Measurements from ENCODE around the gene RNF166.

DNA sequence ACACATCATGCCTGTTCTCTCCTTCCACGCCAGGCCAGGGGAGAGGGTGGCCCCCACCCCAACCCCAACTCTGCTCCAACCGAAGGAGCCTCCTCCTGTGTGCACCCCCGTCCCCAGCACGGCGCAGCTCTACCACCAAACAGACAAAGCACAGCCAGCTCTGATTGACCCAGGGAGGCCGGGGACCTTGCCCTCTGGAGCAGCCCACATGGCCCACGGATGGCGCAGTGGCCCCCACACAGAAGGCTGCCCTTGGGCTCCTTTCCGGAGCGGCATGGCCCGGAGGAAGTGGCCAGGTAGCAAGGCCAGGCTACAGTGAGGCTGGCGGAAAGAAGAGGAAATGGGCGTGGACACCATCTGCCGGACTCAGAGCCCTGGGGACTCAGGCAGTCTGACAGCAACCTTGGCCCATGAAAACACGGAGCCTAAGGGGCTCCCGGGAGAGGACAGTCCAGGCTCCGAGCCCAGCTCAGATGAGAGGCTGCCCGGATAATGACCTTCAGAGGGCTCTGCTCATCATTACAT lies 20.0 kb upstream of the ZC3H18 start:
- PRO-cap, result bidirectional peak, plus-strand start at position 419 of the sequence, minus-strand start at position 317 of the sequence

GRCh38 chr16:88579675-88579943 lies 9.4 kb downstream of the ZC3H18 start:
- PRO-cap, result no peak

DNA sequence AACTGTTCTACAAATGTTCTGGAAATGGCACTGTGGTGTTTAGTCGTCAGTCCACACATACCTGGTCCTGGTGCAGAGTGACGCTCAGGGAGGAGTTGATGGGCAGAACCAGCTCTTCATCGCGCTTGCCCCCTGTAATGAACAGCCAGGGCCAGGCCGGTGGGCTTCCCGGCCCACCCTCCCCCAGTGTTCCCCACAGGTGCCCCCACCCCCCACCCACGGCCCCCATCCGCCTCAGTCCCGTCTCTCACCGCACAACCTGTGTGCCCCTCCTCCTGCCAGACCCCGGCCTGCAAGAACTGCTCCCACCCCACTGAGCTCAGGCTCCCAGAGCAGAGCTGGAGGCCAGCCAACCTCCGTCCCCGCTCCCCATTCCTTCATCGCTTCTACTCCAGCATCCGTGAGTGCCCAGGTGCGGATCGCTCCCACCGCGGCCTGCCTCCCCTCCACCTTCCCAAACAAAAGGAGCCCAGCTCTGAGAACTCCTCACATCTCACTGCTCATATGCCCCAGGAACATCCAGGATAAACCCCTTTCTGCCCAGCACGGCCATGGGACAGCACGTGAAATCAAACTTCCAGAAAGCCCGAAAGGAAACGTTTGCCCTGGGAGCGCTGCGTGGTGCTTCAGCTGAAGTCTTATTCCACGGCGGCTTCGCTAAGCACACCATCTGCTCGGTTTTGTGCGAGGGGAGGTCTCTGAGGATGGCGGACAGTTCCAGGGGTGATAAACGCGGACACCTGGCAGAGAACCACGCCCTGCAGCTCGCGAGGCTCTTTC lies 4.1 kb downstream of the MVD start:
- PRO-cap, result no peak

DNA sequence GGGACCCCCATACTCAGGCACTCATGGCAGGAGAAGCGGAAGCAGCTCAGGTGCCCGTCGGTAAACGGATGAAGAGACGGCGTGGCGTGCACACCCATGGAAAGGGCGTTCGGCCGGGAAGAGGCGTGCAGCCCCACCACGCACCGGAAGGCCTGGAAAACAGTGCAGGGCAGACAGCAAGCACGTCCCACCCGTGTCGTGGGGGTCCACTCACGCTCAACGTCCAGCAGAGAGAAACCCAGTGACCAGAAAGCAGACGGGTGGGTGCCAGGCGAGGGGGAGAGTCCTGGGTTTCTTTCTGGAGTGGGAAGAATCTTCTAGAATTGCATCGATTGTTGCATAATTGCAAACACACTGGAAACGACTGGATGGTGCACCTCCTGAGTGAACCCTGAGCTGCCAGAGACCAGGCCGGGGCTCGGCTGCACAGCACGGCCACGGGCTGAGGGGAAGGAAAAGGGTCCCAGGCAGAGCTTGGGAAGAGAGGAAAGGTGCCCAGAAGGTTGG lies 3.2 kb downstream of the RNF166 start:
- PRO-cap, result no peak

GRCh38 chr16:88704940-88705634 lies 1.1 kb downstream of the RNF166 start:
- PRO-cap, result unidirectional peak, plus-strand start at chr16:88705581

GRCh38 chr16:88705635-88706636 lies at the start of gene RNF166:
TSS of gene RNF166 (minus strand) at chr16:88706408.
- PRO-cap, result bidirectional peak, plus-strand start at chr16:88705995, minus-strand start at chr16:88705910; bidirectional peak, plus-strand start at chr16:88706503, minus-strand start at chr16:88706337

DNA sequence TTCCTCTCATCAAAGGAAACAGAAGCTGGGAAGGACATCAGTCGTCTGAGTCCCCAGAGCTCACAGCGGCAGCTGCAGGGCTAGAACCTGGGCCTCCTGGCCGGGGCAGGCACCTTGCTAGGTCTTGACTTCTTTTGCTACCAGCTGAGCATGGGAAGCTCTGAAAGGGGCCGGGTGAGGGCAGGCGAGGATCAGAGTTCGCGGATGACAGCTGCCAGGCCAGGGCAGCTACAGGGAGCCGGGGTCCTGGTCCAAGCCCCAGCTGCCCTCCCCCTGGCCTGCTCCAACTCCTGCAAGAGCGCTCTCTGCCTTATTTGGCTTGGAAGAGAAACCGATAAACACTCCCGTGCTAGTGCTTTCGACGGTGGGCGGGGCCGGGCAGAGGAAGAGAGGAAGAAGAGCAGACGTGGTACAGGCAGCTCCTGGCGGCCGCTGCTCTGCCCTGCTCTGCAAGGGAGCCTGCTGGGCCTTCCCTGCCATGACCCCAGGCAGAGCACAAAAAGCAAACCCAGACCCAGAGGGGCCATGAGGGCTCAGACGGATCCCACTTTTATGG lies 25.8 kb downstream of the PIEZO1 start:
- PRO-cap, result no peak

DNA sequence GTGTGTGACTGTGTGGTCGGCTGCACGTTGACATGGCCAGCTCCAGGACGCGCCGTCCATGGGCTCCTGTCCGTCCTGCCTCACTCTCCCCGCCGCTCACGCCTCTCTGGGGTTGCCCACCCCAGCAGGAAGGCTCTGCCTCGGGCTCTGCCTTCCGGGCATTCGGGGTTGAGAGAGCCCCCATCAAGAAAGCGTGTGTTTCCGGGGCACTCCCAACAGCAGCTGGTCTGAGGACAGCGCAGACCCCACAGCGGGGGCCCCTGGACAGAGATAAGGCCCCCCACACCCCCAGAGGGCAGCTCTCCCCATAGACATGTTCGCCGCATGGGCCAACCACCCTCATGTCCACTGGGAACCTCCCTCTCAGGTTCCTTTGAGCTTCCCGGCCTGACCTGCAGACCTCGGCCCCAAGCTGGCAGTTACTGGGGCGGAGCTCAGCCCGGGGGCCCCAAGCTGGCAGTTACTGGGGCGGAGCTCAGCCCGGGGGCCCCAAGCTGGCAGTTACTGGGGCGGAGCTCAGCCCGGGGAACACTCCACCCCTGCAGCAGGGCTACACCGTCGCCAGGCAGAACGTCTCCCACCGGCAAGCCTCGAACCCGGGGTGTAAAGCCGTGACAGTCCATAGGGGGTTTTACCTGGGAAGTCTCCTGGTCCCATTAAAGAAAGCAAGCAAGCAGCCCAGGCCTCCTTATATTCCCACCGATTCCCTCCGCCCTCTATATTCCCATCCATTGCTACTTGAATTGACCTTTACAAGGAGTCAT lies 8.5 kb upstream of the PIEZO1 start:
- PRO-cap, result no peak

DNA sequence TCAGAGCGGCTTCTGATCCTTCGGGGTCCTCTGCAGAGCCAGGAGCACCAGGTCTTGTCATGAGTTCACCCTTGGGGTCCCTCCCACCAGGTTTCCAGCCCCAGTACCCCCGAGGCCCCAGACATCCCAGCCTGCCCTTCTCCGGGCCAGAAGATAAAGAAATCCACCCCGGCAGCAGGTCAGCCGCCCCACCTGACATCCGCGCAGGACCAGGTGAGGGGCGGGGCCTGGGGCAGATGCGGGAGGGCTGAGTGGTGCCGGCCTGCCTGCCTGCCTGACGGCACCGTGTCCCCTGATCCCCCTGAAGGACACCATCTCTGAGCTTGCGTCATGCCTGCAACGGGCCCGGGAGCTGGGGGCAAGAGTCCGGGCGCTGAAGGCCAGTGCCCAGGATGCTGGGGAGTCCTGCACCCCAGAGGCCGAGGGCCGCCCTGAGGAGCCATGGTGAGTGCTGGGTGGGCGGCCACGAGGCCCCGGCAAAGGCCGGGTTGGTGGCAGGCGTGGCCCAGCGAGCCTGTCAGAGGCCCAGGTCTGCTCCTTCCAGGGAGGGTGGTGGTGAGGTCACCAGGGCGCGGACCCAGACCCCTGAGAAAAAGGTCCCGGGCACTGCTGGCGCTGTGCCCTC lies 978 bp downstream of the CDT1 start:
- PRO-cap, result no peak

GRCh38 chr16:88834947-88835997 lies 21.5 kb downstream of the GALNS start:
- PRO-cap, result no peak

DNA sequence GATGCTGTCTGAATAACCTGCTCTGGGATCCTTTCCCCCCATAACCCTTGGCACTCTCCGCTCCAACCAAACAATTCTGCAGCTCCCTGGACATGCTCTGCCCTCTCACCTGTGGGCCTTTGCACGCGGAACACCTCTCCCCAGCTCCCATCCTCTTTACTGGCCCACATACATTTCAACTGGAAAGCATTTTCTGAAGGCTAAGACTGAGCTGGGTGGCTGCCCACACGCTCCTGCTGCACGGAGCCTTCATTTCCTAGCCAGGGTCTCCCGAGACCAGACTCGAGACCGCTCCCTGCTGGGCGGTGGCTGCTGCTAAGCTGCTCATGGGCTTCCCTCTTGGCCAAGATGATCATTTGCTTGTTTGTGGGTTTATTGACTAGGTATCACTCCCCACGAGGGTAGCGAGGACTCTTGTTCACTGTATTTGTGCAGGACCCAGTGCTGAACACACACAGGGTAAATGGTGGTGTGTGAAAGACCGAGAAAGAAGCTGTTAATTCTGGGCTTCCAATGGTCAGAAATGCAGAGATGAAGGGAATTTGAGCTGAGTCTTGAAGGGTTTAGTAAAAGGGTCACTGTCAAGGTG lies 805 bp downstream of the TRAPPC2L start:
- PRO-cap, result no peak

DNA sequence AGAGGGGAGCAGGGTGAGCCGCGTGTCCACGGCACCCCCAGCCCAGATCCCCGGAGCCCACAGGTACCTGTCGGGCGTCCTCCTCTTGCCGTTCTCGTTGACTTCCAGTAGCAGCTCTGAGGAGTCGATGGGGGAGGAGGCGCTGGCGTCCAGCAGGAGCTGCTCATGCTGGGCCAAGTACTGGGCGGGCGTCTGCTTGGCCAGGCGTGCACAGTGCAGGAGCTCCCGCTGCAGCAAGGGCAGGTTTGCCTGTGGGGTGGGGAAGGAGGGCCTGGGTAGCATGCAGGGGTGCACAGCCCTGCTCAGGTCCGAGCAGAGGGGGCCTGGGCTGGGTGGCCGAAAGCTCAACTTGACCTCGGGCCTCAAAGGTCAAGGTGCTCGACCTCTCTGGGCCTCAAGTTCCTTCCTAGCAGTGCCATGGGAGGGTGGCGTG lies 19.4 kb upstream of the PABPN1L start:
- PRO-cap, result no peak

DNA sequence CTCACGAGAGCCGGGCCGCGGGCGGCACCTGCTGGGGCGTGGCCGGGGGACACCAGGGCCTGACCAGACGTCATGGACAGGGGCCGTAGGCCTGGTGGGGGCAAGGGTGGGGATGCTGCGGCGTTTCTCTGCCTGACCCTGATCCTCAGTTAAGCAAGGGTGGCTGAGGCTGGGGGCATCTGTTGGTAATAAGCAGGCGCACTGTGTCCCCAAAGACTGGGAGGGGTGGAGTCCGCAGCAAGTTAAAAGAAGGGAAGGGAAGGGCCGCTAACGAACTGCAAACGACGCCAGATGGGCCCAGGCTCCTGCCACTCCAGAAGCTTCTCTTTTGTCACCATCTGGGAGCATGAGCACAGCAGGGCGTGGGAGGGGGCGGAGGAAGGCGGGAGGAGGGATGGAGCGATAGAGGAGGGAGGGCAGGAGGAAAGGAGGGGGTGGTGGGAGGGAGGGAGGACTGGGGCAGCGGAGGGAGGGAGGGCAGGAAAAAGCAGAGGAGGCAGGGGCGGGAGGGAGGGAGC lies 22.5 kb upstream of the PABPN1L start:
- PRO-cap, result unidirectional peak, minus-strand start at position 161 of the sequence

DNA sequence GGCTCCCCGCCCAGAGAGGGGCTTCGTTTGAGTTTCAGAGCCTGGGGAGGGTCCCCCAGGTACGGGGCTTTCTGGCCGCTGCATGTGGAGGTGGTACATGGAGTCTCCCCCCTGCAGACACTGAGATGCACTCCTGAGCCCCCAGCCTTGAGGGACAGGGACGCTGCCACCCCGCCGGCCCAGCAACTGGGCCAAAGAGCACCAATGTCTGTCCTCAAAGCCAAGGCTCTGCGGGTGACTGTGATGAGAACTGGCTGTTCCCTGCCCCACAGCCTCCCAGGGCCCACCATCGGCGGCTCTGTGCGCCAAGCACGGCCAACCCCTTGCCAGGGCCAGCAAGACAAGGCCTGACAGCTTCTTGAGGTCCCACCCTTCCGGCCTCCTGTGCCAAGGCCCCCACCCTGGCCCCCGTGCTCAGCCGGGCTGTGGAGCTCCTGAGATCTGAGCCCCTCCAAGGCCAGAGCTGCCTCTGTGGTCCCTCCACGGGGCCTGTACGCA lies 34.2 kb upstream of the PABPN1L start:
- PRO-cap, result no peak

- PRO-cap, result no peak
Observed at GRCh38 chr16:88923986-88924453, 53.0 kb downstream of the CBFA2T3 start.

DNA sequence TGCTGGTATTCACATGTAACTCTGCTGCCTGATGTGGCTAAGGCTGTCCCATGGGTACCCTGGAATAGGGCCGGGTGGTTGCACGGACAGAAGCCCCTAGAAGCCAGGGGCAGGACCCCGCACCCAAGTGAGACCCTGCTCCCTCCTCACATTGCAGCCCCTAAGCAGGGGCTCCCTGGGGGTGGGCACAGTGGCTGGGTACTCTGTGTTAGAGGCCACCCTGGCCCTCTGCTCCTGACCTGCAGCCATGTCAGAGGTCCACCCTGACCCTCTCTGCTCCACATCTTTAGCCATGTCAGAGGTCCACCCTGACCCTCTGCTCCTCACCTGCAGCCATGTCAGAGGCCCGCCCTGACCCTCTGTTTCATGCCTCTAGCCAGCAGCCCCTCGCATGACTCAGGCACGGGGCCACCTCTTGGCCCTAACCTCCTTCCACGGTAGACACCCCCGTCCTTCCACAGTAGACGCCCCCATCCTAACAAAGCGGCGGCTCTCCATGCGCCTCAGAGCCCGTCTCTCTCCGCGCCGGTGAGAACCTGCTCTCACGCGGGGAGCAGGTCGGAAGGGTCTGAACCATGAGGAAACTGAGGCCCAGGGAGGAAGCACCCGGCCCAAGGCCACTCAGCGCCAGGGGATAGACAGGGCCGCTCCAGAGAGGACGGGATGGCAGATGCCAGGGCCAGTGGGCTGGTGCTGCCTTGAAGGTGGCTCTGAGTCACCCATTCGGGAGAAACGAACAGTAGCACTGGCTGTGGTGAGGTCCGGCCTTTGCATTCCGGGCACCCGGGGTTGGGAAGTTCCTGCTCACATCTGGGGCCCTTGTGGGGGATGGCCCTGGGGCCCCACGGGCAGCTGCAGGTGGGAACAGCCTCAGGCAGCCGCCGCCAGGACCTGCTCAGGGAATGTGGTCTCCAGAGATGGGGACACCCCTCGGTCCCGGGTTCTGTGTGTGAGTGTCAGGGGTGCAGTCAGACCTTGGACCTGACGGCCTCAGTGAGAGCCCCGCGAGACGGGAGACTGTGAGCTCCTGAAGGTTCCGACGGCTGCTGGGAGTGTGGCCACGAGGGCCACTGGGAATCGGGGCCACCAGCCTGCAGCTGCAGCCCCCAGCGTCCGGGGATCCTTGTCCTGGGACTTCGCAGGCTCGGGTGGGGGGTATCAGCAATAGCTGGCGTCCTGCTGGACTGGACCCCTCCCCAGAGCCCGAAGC lies 1.7 kb downstream of the CBFA2T3 start:
- PRO-cap, result no peak

- PRO-cap, result no peak
Observed at GRCh38 chr16:88977985-88978784, 1.2 kb upstream of the CBFA2T3 start.

GRCh38 chr16:88983600-88984944 lies 7.1 kb upstream of the CBFA2T3 start:
- PRO-cap, result no peak

GRCh38 chr16:89065096-89065507 lies 28.6 kb upstream of the ACSF3 start:
- PRO-cap, result no peak

GRCh38 chr16:89094025-89094852 lies 587 bp downstream of the ACSF3 start:
- PRO-cap, result no peak